Endometrial microvascular endothelial cells (primary cell): ENCODE data around the genes H2BK1 and CRYGN.

DNA sequence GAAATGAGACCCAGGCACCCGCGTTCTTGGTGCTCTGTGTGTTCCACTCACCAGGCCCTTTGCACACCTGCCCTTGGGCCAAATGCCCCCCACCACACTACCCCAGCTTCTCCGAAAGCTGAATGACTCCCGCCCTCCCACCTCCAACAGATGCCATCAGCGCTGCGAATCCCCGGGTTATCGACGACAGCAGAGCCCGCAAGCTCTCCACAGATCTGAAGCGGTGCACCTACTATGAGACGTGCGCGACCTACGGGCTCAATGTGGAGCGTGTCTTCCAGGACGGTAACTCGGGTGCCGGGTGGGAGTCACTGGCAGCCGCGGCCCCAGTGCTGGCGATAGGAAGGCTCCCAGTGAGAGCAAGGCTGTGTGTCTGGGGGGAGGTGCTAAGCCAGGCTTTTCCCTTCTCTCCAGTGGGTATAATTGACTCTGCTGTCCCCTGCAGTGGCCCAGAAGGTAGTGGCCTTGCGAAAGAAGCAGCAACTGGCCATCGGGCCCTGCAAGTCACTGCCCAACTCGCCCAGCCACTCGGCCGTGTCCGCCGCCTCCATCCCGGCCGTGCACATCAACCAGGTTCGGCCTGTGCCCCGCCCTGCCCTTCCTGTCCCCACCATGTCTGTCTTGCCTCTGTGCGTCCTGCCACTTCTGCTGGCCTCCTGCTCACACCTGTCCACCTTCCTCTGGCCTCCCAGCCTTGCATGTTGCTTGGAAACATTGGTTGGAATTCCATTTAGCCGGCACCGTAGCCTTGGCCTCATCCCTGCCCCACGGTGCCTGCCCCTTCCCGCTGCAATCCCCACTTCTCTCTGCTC is 32.0 kb downstream of the AGAP3 start:
- RAMPAGE, long total RNA = no peak

- RAMPAGE, long total RNA = no peak
Measured at GRCh38 chr7:151137531-151138764, 29.5 kb downstream of the GBX1 start.

DNA sequence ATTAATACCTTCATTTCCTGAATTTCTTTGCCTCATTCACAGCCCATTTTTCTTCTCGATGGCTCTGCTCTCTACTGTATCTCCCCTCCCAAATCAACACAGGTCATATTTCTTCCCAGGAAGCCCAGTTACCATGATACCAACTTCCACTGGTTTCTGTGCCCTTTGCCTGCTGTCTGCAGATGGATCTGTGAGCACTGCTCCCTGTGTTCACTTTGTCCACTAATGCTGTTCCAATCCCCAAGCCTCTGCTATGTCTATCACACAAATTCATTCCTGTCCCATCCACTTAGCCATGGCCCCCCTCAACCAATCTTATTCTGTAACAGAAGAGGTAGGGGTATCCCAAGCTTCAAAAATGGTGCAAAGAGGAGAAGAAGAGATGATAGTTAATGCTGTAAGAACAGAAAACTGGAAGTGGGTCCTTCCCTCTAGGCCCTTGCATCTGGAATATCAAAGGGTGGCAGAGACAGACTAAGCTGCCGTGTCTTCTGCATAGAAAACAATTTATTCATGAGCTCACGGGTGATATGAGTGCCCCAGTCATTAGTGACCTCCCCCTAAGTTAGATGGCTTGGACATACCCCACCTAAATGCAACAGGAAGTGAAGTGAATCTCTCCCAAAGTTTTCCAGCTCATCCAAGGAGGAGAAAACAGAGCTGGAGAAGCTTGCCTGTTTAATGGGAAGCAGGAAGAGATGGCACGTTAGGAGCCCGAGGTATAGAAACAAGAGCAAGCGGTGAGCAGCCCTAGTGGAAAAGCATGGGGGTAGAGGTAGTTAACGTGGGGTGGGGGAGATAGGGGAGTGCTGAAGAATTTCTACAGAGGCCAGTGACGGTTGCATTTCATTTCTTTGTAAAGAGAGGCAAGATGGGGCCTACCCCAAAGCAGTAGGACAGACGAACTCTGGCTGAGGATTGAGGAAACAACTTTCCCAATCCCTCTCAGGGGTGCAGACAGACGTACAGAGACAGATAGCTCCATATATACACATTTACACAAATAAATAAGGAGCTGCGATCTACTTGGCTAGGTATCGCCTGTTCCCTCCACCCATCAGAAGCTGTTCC is 20.0 kb downstream of the GBX1 start:
- RAMPAGE, long total RNA = no peak

DNA sequence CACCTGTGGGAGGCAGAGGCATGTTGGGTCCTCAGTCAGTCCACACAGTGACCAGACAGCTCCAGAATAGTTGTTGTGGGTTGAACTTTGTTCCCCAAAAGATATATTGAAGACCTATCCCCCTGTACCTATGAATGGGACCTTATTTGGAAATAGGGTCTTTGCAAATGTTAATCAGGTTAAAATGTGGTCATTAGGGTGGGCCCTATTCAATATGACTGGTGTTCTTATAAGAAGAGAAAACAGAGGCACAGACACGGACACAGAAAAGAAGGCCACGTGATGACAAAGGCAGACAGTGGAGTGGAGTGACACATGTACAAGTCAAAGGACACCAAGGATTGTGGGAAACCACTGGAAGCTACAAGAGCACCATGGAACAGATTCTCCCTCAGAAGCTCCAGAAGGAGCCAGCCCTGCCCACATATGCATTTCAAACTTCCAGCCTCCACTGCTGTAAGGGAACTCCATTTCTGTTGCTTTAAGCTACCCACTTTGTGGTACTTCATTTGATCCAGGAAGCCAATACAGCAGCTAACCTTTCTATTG is 9.3 kb upstream of the GBX1 start:
- RAMPAGE, long total RNA = no peak

GRCh38 chr7:151207355-151207780 is 2.1 kb upstream of the IQCA1L start:
- RAMPAGE, long total RNA = no peak

GRCh38 chr7:151210106-151210520 is at the start of gene H2BK1:
TSS of gene H2BK1 (minus strand) at chr7:151210488.
- RAMPAGE, long total RNA = no peak

DNA sequence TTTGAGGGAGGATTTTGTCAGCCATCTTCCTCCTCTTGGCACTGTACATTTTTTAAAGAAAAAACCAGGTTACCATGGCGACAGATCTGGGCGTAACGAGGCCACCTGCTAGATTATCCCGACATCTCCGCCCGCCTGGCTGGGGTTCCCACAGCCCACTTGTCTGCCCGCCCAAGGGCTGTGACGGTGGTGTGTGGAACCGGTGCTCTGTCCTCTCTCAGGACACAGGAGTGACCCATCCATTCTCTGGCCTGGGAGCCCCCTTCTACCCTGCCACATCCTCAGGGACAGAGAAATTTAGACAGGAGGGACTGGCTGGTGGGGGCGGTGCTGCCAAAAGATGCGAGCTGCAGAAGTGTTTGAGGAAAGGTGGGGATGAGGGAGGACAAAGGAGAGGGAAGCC is 4.8 kb downstream of the SMARCD3 start:
- RAMPAGE, long total RNA = no peak

DNA sequence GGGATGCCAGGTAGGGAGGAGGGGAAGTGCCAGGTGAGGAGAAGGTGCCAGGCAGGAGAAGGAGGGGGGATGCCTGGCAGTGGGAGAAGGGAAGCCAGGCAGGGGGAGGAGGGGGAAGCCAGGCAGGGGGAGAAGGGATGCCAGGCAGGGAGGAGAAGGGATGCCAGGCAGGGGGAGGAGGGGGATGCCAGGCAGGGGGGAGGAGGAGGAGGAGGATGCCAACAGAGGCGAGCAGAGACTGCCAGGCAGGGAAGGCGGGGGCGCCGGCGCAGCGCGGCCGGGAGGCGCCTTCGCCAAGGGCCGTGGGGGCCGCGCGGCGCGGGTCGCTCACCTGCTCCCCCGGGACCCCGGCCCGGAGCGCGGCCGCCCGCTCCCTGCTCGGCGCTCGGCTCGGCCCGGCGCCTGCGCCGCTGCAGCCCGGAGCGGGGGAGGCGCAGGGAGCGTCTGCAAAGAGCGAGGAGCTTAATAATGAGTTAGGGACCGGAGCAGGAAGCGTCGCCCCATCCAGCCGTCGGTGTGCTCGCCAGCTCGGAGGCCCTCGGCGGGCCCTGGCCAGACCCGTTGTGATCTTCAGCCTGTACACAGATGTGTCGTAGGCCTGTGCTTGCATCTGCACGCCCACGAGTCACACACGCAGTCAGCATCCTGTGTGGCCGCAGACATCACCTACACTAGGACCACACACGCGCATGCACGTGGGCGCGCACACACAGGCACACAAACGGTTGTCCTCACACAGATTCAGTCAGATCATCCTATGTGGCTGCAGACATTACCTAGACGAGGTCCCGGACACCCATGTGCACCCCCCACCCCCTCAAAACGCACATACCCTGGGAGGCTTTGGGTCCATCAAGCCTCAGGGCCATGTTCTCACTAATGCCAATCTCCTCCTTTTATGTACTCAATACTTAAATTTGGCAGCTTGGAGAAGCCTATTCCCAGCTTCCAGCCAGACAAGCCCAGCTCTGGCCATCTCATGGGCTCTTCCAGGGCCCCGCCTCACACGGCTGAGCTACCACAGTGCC is 28.6 kb upstream of the SMARCD3 start:
- RAMPAGE, long total RNA = no peak

- RAMPAGE, long total RNA = no peak
Measured at GRCh38 chr7:151303342-151303827, 38.2 kb upstream of the NUB1 start.

DNA sequence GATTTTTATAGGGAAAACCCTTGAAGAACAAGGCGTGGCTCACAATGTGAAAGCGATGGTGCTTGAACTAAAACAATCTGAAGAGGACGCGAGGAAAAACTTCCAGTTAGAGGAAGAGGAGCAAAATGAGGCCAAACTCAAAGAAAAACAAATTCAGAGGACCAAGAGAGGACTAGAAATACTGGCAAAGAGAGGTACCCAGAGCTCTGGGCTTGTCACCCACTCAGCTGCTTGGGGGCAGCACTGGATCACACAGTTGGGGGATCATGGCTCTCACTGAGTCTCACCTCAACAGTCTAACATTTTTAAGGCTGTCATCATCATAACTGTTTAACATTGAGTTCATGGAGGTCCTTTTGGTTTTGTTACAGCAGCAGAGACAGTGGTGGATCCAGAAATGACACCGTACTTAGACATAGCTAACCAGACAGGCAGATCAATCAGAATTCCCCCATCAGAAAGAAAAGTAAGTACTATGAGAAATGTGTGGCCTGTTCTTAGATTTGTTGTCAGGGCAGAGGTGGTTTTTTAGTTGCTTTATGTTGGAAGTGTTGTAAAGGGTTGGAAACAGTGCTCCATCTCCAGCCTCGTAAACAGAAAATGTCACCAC is 14.2 kb downstream of the NUB1 start:
- RAMPAGE, long total RNA = no peak

- RAMPAGE, long total RNA = no peak
Measured at GRCh38 chr7:151366896-151367167, 25.2 kb downstream of the NUB1 start.

- RAMPAGE, long total RNA = no peak
Measured at GRCh38 chr7:151382078-151382494, 27.8 kb downstream of the WDR86 start.

DNA sequence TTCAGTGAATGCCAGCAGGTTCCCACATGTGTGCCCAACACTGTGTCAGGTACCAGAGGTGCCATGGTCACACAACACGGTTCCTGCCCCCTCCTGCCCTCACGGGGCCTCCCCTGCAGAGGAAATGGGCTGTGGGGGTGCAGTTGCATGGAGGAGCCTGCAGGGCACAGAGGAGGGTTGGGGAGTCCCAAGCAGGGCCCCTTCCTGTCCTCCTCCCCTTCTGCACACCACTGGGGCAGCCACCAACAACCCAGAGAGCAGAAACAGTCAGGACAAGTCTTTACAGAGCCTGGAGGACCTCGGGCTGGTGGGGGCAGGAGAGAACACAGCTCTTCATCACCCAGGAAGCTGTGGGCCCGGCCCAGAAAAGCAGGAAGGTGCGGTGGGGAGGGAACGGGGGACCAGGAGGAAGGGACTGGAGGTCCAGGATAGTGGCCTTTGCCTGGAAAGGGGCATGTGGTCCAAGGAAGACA is 7.0 kb downstream of the CRYGN start:
- RAMPAGE, long total RNA = no peak

- RAMPAGE, long total RNA = no peak
Measured at GRCh38 chr7:151439803-151440725, at the start of gene CRYGN. TSS of gene CRYGN (minus strand) at chr7:151440141.

DNA sequence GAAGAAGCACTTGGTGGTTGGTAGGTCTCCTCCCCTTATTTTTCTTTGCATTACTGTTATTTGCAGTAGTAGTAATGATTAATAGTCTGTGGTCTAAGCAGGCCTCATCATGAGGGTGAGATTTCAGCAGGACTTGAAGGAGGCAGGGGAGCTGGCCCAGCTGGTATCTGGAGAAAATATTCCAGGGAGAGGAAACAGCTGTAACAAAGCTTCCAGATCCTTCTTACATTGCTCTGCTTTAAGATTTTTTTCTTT is 31.0 kb upstream of the RHEB start:
- RAMPAGE, long total RNA = no peak

- RAMPAGE, long total RNA = no peak
Measured at GRCh38 chr7:151665363-151665968, 145.8 kb upstream of the RHEB start.

- RAMPAGE, long total RNA = no peak
Measured at GRCh38 chr7:151715549-151716538, 161.1 kb downstream of the PRKAG2 start.

GRCh38 chr7:151722476-151722949 is 154.4 kb downstream of the PRKAG2 start:
- RAMPAGE, long total RNA = no peak

GRCh38 chr7:151739884-151740275 is 137.0 kb downstream of the PRKAG2 start:
- RAMPAGE, long total RNA = no peak

GRCh38 chr7:151742615-151743137 is 134.2 kb downstream of the PRKAG2 start:
- RAMPAGE, long total RNA = no peak